SK-MEL-5 (cell line): ENCODE data around the gene RHBDF2.

DNA sequence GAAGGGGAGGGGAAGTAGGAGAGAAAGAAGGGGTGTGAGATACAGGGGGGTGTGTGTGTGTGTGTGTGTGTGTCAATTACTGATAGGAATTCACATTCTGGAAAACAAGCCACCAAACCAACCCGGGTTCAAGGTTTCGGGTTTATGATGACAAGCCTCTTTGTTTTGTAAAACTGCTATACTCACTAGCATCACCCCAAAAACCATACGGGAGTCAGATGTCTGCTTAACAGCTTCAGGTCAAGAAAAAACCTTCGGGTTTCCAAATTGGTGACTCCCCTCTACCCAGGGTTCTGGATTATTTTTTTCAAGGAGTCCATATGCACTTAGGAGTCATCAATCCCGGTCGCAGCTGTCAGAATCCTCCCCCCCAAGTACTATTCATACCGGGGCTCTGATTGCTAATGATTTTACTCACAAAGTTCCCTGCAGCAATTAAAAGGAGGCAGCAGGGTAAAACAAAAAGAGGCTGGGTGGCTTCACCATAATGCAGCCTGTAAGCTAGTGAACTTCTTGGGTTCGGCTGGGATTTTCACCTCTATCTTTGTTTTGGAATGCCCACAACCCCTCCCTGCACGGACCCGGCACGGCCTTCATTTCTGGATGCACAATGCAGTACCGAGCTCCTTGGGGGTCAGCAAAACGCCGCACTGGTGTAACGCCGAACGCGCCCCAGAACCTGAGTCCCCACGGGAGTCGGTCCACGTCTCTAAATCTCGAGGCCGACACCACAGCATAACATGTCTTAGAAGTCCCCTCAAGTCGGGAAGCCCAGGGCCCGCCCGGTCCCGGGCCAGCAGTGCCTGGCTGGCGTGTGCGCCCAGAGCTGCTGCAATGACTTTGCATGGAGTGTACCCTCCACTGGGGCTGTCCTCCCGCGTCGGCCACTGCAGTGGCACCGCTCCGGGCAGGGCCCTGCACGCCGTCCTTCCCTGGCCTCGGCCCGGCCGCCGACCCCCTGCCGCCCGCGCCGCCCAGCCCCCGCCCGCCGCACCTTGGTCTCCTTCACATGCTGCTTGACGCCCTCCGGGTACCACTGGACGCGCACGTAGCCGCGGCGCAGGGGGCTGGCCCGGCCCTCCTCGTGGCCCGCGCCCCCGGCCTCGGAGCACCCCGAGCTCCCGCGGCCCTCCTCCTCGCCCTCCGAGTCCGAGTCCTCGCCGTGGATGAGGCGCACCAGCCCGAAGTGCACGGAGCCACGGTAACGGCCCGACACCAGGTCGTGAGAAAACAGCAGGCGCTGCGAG is 798 bp downstream of the UBE2O start:
RAMPAGE:
- cytosol, long total RNA, result no peak
- long total RNA, result no peak
- nucleus, long total RNA, result no peak

GRCh38 chr17:76491408-76491814 is 9.8 kb downstream of the RHBDF2 start:
RAMPAGE:
- cytosol, long total RNA, result no peak
- long total RNA, result no peak
- nucleus, long total RNA, result no peak

RAMPAGE:
- cytosol, long total RNA, result start-site peak on the minus strand at chr17:76501397-76501415, 23 and 35 reads in 2 replicates
- long total RNA, result no peak
- nucleus, long total RNA, result no peak
Measured at GRCh38 chr17:76500885-76501750, at the start of gene RHBDF2. Gene RHBDF2, minus strand, starts transcription at chr17:76501423.

DNA sequence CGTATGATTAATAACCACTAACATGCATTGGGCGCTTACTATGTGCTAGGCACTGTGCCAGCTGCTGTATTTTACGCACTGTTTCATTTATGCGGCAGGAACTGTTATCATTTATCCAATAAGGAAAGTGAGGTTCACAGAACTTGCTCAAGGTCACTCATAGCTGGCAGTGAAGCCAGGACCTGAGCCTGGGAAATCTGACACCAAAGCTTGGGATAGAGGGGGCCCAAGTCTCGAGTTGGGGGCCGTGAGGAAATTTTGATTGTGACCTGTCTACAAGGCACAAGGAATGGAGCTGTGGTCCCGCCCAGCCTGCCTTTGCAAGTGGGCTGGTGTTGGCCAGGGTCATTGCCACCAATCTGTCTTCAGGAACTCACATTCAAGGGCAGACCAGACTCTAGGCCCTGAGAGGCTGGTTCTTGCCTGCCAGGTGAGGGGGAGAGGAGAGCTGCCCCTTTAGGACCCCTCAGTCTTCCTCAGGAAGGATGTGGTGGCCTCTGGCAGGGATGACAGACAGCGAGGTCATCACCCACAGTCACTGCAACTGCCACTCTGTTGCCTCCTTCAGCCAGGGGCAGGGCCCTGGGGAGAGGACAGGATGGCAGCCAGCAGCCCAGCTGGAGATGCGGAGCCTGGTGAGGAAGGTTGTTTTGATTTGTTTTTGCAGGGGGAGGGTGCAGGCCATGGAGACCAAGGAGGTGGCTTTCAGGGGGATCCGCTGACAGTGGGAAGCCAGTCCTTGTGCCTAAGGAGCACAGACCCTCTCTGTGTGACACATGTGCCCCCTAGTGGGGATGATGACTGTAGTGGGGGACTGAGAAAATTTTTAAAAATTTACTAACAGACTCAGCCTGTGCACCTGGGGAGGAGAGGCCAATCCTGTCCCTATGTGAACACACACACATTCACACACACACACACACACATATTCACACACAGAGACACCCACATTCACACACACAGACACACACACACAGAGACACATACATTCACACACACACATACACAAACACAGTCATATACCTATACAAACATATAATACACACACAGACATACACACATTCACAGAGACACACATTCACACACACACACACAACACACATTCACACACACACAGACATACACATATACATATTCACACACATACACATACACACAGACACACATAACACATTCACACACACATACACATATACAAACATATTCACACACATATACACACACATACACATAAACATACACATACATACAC is 7.3 kb downstream of the PRCD start:
RAMPAGE:
- cytosol, long total RNA, result no peak
- long total RNA, result no peak
- nucleus, long total RNA, result no peak

RAMPAGE:
- cytosol, long total RNA, result no peak
- long total RNA, result no peak
- nucleus, long total RNA, result no peak
Measured at GRCh38 chr17:76581417-76581862, 4.2 kb downstream of the ST6GALNAC2 start.

RAMPAGE:
- cytosol, long total RNA, result no peak
- long total RNA, result no peak
- nucleus, long total RNA, result no peak
Measured at GRCh38 chr17:76681560-76682121, 29.1 kb downstream of the MXRA7 start.

DNA sequence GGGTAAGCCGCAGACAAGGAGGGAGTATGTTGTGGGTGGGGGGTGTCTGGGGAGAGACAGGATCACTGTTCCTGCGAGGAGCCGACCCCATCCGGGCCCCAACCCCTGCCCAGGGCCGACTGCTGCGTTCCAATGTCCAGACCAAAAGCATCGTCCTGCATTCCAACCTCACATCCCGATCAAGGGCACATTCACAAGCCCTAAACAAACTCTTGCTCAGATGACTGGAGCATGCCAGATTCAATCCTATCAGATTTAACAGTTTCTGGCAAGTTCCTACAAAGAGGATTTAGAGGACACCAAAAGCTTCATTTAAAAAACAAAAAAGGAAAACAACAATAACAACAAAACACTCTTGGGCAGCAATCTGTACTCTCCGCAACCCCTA is 9.1 kb downstream of the MXRA7 start:
RAMPAGE:
- cytosol, long total RNA, result no peak
- long total RNA, result no peak
- nucleus, long total RNA, result no peak

DNA sequence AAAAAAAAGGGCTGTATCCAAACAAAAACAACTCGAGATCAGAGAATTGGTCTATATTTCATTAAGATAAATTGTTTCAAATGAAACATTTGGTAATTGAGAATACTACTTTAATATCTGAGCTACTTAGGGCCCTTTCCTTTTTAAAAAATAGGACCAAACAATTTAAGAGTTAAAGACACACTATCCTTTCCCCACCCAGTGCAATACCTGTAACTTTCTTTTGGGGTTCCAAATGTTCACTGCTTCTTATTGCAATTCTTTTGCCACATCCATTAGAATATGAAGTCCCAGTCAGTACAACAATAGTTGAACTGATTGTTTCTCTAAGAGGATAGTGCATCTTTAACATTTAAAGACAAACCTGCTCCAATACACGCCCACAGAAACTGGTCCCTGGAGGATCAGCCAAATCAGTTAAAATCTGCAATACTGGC is 1.7 kb downstream of the SRSF2 start:
RAMPAGE:
- cytosol, long total RNA, result no peak
- long total RNA, result no peak
- nucleus, long total RNA, result no peak

RAMPAGE:
- cytosol, long total RNA, result no peak
- long total RNA, result no peak
- nucleus, long total RNA, result no peak
Measured at GRCh38 chr17:76735857-76736895, 955 bp downstream of the SRSF2 start.

GRCh38 chr17:76779997-76780443 is 42.1 kb downstream of the MFSD11 start:
RAMPAGE:
- cytosol, long total RNA, result no peak
- long total RNA, result no peak
- nucleus, long total RNA, result no peak

RAMPAGE:
- cytosol, long total RNA, result no peak
- long total RNA, result no peak
- nucleus, long total RNA, result no peak
Measured at GRCh38 chr17:76843588-76844174, 24.5 kb upstream of the MGAT5B start.

DNA sequence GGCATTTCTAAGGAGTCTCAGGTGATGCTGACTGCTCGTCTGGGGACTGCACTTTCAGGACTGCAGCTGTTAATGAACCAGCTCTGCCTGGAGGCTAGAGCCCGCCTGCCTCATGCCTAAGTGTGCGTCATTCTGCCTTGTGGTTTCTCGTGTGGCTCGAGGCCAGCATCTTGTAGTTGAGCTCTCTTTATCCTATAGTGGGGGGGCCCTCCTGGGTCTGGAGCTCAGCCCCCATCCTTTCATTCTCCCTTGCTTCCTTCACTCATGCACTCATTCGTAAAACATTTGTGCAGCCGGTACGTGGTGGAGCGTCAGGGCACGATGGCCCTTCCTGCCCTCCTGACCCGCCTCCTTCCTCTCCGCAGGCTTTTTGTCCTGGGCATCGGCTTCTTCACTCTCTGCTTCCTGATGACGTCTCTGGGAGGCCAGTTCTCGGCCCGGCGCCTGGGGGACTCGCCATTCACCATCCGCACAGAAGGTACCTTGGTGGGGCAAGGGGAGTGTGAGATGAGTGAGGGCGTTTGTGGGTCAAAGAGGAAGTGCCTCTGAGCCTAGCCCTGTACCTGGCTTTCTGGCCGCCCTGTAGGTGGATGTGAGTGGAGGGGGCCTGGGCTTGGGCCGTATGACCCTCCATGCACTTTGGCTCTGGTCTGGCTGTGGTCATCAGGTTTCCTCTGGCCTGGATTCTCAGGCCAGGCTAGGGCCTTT is 4.4 kb downstream of the MGAT5B start:
RAMPAGE:
- cytosol, long total RNA, result no peak
- long total RNA, result no peak
- nucleus, long total RNA, result no peak

DNA sequence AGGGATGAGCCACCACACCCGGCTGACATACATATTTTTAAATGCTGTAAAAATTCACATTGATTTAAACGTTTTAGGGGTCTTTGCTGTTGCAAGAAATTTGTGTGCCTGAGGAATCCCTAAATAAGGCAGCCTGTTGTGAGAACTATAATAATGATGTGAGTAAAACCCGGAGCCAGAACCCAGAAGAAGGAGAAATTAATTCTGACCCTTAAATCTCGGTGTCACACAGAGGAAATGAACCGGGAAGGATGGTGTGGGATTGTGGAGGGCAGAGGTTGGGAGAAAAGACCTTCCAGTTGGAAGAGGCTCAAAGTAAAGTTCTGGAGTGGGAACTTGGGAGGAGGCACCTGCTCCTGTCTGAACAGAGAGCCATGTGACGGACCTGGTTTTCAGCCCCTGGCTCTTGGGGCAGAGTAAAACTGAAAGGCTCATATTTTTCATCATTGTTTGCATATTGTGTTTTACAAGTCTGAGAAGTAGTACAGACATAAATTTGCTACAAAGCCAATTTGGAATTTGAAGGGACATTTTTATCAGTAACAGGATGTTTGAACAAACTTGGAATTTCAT is 24.5 kb upstream of the SEC14L1 start:
RAMPAGE:
- cytosol, long total RNA, result no peak
- long total RNA, result no peak
- nucleus, long total RNA, result no peak

GRCh38 chr17:77144176-77144482 is 3.4 kb downstream of the SEC14L1 start:
RAMPAGE:
- cytosol, long total RNA, result no peak
- long total RNA, result no peak
- nucleus, long total RNA, result no peak

DNA sequence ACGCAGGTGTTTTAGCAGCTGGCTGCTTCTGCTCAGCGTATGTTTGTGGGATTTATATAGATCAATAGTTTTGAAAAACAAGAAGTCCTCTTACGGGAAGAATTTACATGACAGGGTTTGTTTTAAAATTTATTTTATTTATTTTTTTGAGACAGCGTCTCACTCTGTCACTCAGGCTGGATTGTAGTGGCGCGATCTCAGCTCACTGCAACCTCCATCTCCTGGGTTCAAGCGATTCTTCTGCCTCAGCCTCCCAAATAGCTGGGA is 3.6 kb downstream of the SEC14L1 start:
RAMPAGE:
- cytosol, long total RNA, result no peak
- long total RNA, result no peak
- nucleus, long total RNA, result no peak

RAMPAGE:
- cytosol, long total RNA, result no peak
- long total RNA, result no peak
- nucleus, long total RNA, result no peak
Measured at GRCh38 chr17:77145508-77146714, 5.1 kb downstream of the SEC14L1 start.

RAMPAGE:
- cytosol, long total RNA, result no peak
- long total RNA, result no peak
- nucleus, long total RNA, result no peak
Measured at GRCh38 chr17:77168972-77169528, 28.3 kb downstream of the SEC14L1 start.

DNA sequence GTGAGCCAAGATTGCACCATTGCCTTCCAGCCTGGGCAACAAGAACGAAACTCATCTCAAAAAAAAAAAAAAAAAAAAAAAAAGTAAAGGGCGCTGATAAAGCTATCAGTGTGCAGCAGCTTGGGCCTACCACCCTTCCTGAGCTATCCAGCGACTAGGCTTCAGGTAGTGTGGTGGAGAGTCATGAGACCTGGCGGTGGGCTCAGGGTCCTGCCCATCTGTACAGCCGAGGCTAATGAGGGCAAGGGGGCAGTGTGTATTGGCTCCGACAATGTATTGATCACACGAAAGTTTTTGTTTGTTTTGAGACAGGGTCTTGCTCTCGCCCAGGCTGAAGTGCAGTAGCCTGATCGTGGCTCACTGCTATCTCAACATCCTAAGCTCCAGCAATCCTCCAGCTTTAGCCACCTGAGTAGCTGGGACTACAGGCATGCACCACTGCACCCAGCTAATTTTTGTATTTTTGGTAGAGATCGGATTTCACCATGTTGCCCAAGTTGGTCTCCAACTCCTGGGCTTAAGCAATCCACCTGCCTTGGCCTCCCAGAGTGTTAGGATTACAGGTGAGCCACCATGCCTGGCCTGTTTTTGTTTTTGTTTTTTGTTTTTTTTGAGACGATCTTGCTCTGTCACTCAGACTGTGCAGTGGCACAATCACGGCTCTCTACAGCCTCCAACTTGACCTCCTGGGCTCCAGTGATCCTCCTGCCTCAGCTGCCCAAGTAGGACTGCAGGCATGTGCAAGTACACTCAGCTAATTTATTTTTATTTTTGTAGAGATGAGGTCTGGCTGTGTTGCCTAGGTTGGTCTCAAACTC is 60.1 kb upstream of the SEPTIN9 start:
RAMPAGE:
- cytosol, long total RNA, result no peak
- long total RNA, result no peak
- nucleus, long total RNA, result no peak

DNA sequence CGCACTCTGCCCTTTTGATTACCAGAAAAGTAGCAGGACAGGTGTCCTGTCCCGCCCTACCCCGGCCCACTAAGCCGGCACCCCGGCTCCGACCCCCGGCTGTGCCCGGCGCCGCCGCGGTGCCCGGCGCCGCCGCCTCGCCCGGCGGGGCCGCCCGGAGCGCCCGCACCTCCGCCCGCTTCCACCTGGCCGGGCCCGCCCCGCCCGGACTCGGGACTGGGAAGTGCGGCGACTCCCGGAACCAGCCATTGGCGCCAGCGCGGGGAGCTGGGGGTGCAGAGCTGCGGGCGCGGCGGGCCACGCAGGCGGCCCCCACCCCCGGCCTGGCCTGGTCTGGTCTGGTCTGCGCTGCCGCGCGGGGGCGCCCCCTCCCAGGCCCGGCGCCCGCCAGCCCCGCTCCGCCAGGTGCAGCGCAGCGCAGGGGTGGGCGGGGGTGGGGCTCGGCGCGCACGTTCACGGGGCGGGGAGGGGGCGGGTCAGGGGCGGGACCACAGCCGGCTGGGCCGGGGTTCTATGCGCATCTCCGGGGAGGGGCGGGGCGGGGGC is 389 bp upstream of the SEPTIN9 start:
RAMPAGE:
- cytosol, long total RNA, result no peak
- long total RNA, result no peak
- nucleus, long total RNA, result no peak

GRCh38 chr17:77342303-77342815 is 61.1 kb downstream of the SEPTIN9 start:
RAMPAGE:
- cytosol, long total RNA, result no peak
- long total RNA, result no peak
- nucleus, long total RNA, result no peak